Cardiac atrium fibroblast (primary cell): Measurements from ENCODE around the genes C1orf122 and INPP5B.

DNA sequence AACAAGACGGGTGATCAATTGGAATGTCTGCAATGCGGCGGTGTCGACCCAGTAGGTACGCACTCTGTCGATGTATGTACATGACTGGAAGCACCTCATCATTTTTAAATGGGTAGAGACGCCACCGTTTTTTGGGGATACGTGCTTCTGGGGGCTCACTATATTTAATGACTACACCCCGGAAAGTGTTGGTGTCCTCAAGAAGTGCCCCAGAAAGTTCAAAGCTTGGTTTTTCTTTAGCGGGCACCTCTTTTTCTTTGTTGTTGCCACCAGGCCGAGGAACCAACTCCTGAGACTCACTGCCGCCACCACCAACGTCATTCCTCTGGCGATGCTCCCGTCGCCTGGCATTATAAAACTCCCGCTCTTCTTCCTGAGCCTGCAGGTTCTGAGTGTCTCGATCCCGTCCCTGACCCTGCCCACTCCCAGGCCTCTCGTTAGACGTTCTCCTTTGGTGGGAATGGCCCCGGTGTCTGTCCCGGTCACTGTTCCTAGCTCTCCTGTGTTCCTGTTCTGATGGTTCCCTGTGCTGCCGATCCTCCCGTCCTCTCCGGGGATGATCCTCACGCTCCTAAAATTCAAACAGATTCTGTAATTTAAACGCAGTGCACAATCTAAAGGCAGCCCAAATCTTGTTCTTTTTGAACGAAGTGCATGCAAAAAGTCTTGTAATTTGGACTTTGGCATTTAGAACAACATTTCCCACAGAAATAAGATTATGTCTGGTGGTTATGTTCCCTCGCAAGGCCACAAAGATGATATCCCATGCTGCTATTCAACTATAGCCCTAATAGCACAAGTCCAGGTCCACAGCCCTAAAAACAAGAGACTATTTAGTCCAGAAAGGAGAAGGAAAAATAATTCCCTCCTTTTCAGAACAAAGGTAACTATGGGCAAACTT lies 13.7 kb downstream of the SNIP1 start:
- RAMPAGE, long total RNA, result no peak

GRCh38 chr1:37752160-37752428 lies 12.8 kb downstream of the EPHA10 start:
- RAMPAGE, long total RNA, result no peak

DNA sequence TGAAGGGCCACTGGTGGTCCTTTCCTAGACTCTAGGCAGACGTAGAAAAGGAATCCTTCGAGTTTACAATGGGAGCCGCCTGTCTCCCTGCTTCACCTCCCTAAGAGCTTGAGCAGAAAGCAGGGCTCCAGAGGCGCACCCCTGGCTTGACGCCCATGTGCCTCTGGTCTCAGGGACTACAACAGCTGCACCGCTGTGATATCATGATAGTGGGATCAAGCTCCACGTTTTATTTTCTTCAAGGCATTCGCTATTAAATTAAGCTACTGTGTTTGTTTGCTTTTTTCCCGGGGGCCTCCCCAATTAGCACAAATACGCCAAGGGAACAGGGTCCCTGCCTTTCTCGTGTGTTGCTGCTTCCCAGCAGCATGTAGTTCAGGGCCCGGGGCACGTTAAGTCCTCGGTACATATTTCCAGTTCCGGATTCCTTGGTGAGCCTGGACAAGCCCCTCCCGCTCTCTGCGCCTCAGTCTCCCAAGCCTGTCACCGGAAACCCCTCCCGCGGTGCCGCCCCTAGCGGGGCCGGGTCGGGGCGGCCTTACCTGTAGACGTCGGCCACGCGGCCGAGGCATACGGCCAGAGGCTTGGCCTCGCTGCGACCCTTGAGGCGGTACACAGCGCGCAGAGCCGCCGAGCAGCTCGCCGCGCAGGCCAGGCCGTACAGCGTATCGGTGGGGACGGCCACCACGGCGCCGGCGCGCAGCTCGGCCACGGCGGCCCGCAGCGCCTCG lies at the start of gene C1orf122:
Gene C1orf122 (plus strand): TSS at position 541 of the 731 bp plus-strand sequence.
- RAMPAGE, long total RNA, result no peak

- RAMPAGE, long total RNA, result no peak
These were observed 19.3 kb downstream of the MTF1 start for GRCh38 chr1:37840139-37840441.

DNA sequence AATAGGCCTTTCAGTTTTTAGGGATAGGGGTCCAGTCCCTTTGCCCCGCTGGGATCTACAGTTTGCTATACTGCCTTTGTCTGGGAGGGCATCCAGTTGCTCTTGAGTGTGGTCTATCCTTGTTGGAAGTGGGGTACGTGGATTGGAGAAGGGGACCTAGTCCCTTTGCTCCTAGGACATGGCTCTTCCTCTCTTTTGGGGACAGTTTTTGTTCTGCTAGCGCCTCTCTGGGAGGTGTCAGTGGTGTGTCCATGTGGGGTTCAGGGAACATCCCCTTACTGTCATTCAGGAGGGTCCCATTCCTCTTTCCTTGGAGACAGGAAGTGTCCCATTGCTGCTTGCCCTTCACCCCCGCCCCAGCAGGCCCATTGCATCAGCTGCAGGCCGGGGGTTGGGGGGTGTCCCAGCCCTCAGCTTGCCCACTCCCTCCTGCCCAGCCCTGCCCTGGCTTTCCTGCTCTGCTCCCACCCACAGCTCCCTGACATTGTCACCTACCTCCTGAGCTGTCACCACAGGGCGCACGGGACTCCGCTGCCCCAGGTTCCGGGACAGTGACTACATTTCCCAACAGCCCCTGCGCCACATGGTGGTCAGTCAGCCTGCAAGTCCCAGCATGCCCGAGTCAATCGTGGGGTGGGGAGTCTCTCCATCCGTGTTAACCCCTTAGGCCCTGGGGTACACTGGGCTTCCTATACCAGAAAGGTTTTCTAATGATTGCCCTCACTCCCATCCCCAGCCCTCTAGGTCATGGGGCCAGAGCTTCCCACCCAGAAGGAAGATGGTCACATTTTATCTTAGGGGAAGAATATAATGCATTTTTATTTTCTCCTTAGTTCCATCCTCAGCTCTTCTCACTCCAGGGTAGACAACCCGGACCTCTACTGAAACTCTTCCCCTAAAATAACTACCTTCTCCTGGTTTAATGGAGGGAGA lies at the start of gene INPP5B:
Gene INPP5B (minus strand): TSS at position 559 of the 933 bp plus-strand sequence.
- RAMPAGE, long total RNA, result start-site peak on the minus strand centred at position 536 of the sequence, 47 bp wide, 65 and 21 reads in 2 replicates

- RAMPAGE, long total RNA, result no peak
These were observed 9.4 kb downstream of the UTP11 start for GRCh38 chr1:38021971-38022383.

DNA sequence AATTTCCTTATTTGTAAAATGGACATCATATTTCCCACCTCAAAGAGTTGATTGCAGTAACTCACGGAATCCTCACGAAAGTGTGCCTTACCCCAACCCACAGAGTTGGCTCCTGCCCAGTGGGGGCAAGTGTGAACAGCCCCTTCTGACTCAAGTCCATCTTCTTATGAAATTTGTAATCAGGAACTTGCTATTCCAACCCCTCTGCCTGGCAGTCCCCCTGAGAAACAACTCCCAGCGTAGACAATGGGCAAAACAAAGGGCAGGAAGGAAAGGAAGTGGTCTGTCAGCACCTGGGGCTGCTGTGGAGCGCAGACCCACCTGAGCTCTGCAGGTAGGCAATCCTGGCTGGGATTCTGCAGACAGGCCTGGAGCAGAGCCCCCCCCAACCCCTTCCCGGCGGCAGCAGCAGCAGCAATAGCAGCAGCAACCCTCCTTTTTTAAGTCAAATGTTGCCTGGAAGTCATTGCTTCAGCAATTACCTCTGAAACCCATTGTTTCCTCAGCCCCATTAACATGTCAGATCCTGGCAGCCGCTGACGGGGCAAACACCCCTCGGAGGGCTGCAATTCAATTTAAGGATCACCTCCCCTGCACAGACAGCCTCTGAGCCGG lies 223.8 kb upstream of the POU3F1 start:
- RAMPAGE, long total RNA, result no peak

- RAMPAGE, long total RNA, result no peak
These were observed 300.2 kb downstream of the RRAGC start for GRCh38 chr1:38559148-38560078.

DNA sequence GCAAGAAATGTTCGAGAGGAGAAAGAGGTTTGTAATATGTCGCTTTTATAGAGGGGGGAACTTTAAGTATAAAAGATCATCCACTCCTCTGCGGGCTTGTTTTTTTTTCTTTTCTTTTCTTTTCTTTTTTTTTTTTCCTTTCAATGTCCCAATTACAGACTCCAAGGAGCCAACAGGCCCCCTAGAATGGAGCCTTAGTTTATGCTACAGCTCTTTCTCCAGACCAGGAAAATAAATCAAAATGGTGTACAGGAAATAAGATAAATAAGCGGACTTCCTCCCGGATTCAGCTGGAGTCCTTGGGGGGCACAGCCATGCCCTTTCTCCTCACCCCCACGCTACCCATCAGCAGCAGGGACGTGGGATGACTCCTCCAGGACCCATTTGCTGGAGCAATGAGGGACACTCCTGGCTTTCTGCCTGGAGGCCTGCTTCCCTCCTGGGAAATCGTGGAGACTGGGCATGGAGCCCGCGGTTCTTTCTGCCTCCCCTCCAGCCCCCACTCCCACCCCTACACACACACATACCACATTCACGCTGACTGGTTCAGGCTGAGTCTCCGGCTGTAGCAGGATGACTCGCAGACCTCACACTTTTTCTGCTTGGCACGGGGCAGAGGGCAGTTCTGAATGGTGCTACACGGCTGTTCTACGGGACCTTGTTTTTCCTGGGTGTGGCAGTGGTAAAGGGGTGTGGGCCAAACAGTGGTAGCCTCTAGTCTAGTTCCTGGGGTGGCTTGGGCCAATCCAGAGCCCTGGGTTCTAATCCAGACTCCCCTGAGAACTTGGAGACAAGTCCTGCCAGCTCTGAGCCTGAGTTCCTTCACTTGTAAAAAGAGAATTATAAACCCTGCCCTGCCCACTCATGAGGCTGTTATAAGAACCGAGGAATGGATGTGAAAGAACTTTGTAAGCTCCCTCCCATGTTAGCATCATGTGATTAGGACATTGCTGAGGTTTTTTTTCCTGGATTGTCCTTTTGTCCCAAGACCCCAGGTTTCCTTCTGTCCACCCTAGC lies 131.3 kb downstream of the RRAGC start:
- RAMPAGE, long total RNA, result no peak

DNA sequence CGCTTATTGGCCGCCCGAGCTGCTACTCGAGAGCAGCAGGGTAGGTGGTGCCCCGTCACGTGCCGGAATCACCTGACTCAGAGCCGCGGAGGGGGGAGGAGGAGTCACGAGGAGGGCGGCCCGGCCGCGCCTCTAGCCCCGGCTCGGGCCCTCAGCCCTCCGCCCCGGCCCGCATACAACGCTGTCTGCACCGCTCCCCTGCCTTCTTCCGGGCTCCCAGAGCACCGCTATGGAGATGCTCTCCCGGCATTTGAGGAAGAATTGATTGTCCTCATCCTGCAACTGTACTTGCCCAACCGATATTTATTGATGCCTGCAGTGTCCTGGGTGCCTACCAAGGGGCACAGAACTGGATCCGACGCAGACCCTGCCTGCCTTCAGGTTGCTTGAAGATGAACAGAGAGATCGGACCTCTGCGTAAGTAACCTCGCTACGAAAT lies 270 bp upstream of the RRAGC start:
- RAMPAGE, long total RNA, result no peak

- RAMPAGE, long total RNA, result no peak
These were observed 55.6 kb downstream of the NDUFS5 start for GRCh38 chr1:39081882-39082075.

DNA sequence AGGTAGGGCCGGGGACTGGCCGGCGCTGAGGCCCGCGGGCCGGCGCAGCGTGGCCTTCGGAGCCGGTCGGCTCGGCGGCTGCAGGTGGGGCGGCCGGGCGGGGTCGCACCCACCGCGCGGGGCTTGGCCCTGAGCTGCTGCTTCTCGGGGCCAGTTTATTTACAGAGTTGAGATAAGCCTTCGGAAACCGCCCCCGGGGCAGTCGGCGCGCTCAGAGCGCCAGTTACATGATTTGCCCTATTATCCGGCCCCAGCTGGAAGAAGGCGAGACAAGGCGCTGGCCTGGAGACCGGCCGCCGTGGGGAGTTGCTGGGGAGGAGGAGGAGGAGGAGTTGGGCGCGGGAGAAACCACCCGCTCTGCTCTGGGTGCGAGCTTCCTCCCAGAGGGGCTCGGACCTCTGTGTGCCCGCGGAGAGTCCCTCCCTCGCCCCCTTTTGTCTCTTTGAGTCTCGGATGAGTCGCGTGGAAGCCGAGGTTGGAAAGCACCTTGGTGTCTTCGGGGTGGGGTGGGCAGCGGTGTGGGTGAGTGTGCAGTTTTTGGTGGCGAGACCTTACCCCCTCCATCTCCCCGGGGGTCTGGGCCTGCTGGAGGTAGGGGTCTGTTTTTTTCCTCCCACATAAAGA lies 79.7 kb downstream of the NDUFS5 start:
- RAMPAGE, long total RNA, result no peak

DNA sequence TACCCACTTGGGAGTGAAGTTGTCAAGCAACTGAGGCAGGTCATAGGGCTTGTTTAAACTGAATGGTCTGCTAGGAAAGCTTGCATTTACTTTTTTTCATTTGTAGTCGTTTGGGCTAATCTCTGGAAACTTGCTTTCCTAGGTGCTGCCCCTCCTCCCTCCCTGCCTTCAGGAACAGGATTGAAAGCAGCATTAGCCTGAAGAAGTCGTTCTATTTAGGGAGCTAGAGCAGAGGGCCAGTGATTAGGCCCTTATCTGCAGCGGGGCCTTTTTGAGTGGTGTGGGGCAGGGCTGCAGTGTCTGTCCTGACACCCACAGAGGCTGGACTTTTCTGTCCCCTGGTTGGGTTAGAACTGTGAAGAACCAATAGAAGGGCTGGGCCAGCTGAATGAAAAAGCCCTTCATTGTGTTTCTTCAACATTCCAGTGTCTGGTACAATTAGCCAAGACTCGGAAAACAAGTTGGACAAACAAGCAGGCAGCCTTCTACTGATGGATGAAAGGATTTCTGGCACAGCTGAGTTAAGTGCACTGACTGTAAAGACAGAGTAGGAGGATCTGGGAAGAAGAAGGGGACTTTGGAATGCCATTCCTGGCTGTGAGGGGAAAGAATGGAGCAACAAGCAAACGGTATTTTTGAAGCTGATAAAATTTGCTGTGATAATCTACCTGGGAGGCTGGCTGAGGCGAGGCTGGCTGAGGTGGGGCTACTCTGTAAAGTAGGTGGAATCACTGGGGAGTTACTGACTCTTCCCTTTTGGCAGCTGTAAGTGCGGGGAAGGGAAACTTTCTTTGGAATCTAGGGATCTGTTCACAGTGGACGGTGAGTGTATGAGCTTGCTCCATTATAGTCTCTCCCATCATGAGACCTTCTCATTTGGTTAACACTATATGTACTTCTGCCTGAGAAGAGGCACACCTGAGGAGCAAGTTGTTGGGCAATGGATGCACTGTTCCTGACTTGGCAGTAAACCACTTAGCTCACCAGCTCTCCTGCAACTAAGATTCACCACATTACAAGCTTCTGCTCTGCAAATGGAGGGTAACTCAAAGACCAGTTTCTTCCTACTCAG lies 9.8 kb downstream of the MACF1 start:
- RAMPAGE, long total RNA, result no peak

DNA sequence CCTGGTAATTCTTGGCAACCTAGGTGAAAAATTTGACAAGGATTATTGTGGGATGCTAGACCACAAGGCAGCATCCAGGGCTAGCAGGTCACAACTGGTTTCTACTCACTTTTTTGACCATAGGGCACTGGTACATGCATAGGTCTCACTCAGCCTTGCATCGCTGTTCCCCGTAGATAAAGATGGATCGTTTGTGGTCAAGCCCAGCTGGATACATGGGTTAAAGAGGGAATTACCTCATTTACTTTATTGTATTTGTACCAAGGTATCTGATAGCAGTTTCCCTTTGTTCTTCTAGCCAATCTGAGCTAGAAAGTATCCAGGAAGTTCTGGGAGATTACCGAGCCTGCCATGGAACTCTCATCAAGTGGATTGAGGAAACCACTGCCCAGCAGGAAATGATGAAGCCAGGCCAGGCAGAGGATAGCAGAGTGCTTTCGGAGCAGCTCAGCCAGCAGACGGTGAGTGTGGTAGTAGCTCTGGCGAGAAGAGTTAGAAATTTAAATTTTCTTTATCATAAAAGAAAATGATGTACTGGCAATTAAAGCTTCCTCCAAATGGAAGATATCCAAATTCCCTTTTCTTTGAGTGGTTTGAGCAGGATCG lies 113.8 kb downstream of the MACF1 start:
- RAMPAGE, long total RNA, result no peak

DNA sequence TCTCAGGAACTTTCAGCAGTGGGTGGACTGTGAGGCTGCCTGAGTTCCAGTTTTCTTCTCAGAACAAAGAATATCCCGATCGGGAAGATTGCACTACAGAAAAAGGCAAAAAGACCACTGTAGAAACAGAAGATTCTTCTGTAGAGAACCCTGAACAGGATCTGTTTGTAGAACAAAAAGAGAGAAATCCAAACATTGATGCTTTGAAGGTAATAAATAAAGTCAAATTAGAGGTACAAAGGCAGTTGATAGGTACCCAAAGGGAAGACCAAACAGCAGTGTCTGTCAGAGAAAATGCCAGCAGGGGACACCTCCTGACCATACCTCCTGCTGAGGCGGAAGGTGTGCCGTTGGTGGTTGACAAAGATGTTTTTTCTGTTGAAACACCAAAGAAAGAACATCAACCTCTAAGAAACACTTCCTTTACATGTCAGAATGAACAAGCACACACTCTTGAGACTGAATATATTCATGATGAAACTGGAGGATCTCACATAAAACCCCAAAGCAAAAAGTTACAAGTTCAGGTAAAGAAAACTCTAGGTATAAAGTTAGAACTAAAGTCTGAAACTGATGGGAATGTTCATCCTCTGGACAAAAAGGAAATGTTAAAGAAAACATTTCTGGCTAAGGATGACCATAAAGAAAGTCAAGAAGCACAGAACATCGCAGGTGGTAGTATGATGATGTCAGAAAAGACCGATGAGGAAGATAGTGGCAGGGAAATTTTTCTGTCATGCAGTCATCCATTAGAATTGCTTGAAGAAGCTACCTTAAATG lies 128.4 kb downstream of the MACF1 start:
- RAMPAGE, long total RNA, result no peak

GRCh38 chr1:39361280-39361923 lies 130.0 kb upstream of the BMP8A start:
- RAMPAGE, long total RNA, result no peak

GRCh38 chr1:39447540-39448014 lies 43.9 kb upstream of the BMP8A start:
- RAMPAGE, long total RNA, result no peak

DNA sequence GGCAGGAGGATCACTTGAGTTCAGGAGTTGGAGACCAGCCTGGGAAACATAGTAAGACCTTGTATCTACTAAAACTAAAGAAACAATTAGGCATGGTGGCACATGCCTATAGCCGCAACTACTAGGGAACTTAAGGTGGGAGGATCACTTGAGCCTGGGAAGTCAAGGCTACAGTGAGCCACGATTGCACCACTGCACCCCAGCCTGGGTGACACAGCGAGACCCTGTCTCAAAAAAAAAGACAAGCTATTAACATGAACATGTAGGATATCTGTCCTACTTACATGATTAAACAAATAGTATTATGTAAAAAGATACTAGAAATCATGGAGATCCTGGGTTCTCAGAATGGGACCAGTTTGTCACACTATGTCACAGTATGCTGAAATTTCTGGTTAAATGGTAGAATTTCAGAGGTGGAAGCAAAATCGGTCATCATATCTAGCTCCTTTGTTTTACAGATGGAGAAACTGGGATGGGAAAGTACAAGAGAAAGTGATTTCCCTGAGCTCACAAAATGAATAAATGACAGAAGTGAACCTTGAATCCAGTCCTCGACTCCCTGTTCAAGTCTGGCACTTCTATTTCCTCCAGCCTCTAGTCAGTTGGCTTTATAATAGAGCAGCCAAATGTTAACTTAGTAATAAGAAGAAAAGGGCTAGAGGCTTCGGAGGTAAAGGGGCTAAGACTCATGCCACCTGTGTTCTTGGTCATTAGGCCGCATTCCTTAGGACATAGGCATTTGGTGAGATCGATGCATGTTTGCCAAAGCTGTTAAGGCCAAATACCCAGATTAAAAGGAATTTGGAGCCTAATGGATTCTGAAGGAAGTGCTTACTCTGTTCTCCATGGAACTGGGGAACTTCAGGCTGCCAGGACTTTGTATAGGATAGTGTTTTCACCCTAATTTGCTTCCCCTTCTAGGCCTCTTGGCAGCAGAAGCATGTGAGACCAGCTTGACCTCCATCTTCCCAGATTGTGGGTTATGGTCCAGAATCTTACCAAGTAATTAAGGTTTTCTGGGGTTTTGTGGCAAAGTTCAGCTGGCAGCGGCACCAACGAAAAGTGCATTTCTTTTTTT lies 3.9 kb upstream of the BMP8A start:
- RAMPAGE, long total RNA, result no peak

DNA sequence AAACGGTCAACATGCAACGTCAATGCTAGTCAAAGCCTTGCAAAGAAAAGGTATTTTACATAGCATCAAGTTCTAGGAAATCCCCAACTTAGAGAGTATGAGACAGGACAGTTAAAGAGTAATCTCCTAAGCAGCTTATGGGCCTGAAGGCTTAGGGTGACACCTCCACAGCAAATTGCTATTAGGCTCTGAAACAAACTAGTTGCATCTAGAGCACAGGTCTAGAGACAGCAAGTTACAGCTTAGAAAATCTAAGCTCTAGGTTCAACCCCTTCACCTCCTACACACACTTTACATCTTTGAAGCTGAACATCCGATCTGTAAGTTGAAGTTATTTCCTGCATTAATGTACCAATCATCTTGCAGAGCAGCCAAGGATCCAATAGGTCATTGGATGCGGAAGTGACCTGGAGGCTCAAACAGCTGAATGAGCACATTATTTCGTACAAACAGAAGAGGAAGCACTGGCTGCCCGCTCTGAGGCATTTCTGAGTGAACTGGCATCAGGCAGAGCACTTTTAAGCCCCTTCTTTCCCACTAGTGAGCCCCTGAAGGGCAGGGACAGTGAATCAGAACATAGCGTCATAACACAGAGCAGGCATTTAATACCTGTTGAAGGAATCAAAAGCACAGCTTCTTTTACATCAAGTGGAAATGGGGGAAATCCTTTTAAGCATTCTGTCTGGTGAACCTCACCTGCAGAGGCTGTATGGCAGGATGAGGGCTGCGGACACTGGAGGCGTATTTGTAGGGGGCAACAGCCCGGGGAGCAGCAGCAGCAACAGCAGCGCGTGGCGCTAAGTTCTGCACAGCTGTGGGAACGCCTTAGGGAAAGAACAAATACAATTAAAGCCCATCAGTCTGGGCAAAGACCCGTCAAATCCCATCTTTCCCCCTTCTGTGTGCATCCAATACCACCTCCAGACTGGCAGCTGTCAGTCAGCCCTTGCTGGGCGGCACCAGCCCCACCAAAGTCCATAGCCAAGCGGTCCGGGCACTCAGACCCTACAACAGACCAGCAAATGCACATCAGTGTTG lies 13.4 kb downstream of the PABPC4 start:
- RAMPAGE, long total RNA, result no peak

DNA sequence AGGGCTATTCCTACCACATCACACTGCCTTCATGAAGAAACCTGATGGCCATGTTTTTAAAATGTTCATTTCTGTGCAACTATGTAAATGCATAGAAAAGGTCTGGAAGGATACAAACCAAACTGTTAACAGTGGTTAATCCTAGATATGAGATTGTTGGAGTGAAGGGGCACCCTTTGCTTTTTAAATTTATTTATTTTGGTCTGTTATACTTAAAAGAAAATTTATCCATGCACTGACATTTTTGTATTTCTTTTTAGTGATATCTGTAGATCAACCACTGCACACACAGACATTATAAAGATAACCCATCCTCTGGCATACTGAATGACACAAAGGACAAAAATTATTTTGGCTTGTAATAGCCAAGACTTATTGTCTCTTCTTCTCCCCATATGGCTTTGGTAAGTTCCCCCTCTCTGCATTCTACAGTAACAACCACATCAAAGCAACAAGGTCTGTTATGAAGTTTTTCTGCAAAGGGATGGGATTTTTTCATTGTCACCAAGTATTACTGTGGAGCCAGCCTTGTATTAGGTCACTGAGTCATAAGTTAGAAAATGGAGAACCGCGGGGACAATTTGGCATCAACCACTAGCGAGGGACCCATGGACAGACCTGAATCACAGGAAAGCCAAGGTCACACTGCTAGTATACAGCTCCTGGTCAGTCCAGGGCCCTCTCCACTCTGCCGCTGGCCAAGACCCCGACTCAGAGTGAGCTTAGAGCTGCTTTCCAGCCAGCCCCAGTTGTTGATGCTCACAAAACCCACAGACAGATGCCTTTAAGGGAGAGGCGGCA lies 6.2 kb downstream of the PABPC4 start:
- RAMPAGE, long total RNA, result no peak